Colonic mucosa (tissue), 1 donor: ENCODE measurements around a stretch of chr14.

DNA sequence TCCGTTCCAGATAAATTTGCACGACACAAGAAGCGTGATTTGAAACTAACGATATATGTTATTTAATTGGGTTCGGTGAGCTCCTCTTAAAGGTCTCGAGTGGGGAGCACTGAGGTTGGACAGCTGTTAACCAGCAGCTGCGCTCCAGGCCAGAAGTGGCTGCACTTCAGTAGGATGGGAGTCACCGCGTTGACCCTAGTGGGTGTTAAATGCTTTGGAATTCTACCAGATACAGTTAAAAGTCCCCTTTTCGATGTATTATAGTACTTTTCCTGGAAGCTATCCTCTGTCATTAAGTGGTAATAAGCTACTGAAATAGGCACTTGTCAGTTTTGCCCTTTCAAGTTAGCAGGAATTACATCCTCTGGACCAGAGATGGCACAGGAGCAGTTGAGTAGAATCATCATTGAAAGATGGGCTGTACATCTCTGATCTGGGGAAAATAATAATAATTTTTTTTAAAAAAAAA, 1.1 kb upstream of the DCAF5 start:
- PRO-cap = no peak

- PRO-cap = no peak
These were observed 43.2 kb downstream of the ERH start for GRCh38 chr14:69354865-69355308.

GRCh38 chr14:69559417-69560012, 15.2 kb downstream of the CCDC177 start:
- PRO-cap = no peak

DNA sequence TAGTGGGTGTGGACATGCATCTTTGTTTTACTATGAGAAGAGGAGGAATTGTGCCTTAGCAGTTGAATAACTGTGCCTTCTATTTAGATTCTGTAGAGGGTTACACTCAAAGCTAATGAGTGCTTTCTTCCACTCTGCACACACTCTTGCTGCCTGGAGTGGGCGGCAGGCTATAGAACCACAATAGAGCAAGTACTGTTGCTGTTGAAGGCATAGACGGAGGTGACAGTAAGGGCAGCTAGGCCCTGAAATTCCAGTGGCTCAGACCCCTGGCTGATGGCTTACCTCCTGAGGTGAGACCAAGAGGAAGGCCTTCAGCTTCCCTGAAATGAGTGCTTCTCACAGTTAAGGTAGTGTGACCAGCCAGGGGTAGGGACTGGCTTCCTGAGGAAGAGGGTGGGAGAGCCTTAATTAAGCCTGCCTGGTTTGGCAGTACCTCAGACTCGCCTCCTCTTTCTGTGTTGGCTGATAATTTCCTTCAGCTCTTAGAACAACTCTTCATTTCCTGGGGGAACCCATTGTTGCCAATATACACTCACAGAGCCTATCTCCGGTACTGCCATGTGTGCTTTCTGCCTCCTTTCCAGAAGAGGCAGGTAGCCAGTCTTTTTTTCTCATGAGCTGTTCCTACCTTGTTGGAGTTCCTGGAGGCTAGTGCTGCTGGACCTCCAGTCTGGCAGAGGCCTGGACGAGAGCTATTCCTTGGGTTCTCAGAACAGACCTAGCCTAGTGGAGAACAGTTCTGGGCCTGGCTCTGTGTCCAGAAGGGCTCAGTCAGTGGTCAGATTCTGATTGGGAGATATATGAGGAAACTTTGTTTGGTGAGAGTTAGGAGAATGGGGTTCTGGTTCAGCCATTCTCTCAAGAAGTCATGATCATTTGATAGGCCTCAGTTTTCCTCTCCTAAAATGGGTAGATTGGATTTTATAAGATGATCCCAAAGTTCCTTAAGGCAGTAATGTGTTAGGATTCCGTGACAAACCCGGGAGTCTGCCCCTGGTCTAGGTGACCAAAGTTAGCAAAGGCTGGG, 25.0 kb downstream of the SUSD6 start:
- PRO-cap = no peak

DNA sequence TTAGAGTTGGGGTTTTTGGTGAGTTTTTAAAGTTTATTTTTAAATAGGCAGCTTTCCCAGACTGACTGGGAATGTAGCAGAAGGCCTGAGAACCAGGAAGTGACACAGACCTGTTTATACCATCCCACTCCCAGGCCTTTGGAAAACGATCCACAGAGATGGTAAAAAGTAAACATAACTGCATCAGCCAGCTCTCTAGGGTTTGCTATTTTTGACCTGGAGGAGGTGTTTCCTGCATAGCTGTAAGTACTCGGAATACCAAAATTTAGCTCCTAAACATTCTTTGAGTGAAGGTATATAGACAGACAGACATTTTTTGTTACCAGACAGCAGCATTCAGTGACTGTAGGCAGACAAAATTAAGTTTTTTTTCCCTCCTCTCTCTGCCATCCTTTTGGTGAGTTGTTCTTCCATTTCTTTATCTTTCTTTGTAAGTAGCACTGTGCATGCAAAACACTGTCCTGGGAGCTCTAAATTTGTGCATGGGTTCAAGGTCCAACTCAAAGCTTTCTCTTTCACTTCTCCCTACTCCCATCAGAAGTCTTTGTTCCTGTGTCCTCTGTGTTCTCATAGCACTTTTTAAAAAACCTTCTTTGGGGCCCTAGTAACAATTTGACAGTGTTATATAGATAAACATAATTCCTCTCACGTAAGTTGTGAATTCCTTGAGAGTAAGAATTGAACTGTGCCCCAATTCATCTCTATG, 37.3 kb downstream of the SUSD6 start:
- PRO-cap = unidirectional peak, minus-strand start at position 430 of the sequence

DNA sequence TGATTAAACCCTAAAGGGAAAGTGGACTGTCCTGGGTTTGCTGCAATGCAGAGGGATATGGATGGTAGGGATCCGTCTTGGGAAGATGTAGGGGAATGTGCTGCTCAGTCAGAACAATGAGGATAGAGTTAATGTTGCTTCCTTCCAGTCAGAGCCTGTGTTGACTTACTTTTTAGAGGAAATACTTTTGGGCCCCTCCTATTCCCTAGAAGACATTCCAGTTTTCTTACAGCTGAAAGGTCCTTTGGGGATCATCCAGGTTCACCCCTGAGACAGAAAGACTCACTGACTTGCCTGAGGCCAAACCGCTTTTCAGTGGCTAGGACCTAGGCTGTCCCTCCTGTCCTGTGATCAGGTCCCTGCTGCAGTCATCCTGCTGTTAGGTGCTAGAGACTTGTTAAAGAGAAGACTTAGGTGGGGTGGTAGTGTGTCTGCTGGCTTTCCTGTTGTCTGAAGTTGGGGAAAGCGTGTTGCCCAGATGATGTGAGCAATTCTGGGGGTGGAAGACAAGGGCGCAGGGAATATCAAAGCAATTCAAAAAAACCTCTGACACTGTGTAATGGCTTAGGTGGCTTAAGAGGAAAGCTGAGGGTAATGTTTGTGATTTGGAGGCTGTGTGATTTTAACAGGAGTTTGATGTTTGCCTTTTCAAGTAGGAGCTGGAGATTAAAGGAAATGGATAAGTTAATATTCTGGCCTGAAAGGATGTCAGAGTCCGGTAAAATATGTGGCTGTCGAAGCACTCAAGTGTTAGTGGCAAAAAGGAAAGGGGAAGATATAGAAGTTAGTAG, 39.6 kb downstream of the SUSD6 start:
- PRO-cap = no peak

DNA sequence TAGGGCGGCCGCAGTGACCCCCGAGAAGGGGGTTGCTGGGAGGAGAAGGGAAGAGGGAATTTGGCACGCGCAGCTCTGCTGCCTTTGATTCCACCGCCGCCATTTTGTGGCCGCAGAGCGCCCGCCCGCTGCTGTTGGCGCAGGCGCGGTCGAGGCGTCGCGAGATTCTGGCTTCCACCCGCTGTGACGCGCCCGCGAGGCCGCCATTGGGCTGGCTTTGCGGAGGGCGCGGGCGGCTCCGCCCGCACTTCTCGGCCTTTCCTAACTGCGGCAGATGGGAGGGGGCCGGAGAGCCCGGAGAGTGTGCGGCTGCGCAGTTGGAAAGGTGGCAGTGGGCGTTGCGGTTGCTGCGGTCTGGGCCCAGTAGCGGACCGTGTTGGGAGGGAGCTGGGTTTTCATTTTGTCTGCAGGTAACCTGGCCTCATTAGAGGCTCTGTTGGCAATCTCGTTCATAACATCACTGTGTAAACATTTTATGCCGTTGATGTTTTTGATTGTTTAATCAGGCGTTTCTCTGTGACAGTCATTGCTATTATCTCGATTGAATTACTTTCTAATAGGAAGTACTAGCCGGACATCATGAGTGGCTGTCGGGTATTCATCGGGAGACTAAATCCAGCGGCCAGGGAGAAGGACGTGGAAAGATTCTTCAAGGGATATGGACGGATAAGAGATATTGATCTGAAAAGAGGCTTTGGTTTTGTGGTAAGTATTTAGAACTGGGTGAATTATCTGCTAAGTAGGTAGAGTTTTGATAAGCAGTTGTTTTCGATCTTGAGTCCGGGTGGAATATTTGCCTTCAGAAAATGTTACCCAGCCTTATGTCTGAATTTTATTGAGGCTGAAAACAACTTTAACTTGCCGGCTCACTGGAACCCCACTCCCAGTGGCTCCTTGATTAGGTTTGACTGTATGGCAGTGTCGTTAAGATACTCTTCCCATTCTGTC, 910 bp downstream of the SRSF5 start:
- PRO-cap = bidirectional peak, plus-strand start at position 206 of the sequence, minus-strand start at position 106 of the sequence; bidirectional peak, plus-strand start at position 366 of the sequence, minus-strand start at position 263 of the sequence

GRCh38 chr14:69775494-69776583, 8.9 kb downstream of the SRSF5 start:
- PRO-cap = no peak

- PRO-cap = no peak
These were observed 13.6 kb downstream of the SLC10A1 start for GRCh38 chr14:69783339-69783949.

- PRO-cap = no peak
These were observed 64.3 kb downstream of the SMOC1 start for GRCh38 chr14:69943465-69943871.

DNA sequence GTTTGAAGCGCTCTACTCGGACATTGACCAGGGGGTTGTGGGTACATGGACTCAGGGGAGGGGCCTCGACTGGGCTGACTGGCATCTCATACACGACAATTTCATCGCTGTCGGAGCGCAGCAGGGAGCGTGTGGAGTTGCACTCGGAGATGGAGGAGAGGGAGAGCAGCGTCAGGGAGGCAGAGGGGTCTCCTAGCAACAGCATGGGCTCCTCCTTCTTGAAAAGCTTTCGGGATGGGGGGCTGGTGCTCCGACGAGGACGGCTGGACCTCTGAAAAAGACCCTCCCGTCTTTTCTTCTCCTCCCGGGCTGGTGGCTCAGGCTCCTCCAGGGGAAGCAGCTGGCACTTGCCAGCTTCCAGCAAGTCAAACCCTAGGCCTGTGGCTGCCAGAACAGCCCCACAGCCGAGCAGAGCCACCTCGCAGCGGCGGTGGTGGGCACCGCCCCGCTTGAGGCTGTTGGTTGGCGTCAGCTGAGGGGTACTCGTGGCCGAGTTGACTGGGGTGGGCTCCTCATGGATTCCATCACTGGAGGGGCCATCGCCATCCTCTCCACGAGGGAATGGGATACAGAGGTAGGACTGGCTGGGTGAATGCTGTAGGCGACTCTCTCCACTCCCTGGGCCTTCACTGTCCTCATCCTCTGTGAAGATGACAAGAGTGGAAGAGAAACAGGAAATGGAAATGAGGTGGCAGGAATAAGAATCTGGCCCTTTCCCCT, 76.5 kb downstream of the MAP3K9 start:
- PRO-cap = no peak

DNA sequence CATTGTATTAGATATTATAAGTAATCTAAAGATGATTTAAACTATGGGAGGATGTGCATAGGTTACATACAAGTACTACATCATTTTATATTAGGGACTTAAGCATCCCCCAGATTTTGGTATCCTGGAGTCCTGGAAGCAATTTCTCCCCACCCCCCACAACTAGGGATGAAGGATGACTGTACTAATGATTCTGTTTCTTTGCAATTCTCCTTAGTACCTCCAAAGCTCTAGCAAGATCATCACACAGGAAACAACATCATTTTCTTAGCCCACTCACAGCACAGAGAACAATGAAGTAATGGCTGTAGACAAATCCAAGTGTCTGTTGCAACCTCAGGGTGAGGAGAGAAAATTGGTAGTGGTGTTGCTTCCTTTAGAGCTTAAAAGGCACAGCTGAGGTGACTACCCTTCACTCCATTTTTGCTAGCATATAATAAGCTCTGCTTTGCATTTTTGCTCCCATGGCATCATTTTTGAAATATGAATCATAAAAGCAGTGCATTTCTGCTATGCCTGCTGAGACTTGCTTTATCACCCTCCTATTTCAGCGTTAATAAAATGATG, 18.7 kb upstream of the PCNX1 start:
- PRO-cap = no peak

DNA sequence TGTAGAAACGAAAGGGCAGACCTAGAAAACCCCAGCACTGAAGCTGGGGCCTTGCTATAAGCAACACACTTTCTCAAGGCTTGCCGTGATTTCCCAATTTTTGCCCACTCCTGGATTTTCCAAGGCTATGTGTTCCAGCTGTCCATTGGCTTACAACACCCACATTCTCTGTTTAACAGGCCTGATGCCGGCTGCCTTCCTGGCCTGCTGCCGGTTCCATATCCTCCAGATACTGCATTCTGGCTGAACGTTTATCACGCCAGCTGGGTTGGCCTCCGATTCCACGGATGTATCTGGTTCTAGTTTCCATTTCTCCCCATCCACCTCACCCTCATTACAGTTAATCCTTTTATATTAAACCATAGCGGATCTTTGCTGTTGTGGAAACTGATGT, 2.0 kb upstream of the PCNX1 start:
- PRO-cap = no peak

DNA sequence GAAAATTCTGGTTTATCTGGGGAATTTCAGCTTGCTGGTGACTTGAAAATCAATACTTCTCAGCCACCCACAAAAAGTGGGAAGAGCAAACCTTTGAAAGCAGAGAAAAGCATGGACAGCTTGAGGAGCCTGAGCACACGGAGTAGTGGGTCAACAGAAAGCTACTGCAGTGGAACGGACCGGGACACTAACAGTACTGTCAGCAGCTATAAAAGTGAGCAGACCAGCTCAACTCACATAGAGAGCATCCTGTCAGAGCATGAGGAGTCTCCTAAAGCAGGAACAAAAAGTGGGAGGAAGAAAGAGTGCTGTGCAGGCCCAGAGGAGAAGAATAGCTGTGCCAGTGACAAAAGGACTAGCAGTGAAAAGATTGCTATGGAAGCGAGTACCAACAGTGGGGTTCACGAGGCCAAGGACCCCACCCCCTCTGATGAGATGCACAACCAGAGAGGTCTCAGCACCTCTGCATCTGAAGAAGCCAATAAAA, 70.1 kb downstream of the PCNX1 start:
- PRO-cap = no peak

GRCh38 chr14:71123353-71124005, 196.8 kb upstream of the SIPA1L1 start:
- PRO-cap = no peak

DNA sequence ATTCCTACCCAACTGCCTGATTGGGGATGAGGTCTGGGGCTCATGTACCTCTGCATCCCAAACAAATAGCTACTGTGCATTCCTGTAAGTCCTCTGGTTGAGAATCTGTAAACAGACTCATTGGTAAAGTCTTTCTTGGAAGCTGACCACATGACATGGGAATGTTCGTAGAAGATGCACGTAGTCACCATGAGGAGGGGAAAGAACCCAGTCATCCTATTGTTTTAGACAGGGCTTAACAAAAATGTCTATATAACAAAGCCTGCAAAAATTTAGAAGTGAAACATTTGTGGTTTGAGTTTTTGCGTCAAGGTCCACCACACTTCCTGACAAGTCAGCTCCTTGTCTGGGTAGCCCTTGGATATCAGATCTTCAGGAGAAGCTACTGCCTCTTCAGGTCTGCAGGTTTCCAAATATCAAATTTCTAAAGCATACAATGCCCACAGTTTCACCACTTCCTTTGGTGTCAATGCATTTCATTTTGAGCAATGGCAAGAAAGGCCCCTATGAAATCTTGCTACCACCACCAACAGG, 177.9 kb upstream of the SIPA1L1 start:
- PRO-cap = bidirectional peak, plus-strand start at position 371 of the sequence, minus-strand start at position 95 of the sequence

- PRO-cap = no peak
These were observed 13.1 kb downstream of the SIPA1L1 start for GRCh38 chr14:71333172-71334008.

DNA sequence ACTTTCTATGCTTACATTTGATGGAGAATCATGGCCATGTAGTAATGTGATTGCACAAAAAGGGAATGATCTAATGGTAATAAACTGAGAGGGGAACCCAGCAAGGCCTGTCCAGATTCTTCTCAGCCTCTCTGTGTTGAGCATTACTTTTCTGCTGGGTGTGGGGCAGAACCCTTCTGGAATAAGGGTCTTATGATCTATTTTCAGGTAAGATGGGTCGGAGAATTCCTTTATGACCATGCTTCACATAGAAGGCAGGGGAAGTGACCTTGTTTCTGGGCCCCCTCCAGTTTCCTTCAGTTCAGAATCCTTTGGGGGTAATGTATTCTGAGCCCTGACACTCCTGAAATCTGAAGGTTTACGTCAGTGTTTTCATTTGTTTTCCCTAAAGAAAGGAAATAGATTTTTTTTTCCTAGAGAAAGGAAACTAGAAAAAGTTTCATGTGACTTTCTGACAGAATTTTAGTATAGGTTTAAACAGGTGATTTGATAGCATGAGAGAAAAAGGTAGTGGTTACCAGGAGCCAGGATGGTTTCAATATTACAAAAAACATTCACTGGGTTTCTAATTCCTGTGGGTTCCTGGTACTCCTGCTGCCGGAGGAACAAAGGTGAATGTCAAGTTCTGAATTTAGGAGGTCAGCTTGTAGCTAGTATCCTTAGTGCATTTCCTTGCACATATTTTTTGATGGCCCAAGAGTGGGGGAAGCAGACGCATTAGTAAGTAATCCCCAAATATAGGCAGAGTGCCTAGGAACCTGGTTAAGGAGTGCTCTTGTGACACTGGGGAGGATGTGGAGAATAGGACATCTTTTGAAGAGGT, 29.1 kb downstream of the SIPA1L1 start:
- PRO-cap = no peak

GRCh38 chr14:71418800-71419302, 98.6 kb downstream of the SIPA1L1 start:
- PRO-cap = no peak

DNA sequence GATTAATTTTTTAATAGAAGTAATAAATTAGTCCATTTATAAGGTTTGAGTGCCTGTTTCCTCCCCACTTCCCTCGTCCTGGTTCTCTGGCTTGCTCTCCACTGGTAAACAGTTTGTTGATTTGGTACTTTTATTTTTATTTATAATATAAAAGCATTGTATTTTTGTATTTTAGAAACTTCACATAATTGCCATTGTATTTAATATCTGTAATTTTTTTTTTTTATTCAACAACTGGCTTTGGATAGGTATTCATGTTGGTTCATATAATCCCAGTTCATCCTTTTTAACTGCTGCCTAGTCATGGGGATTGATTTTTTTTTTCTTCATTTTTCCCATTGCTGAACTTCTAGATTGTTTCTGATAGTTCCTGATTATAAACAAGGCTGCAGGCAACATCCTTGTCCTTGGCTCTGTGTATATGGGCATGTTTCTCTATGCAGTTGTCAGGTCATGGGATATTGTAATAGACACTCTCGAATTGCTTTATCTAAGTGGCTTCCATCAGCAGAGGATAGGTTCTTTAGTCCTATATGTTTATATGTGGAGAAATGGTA, 109.0 kb downstream of the SIPA1L1 start:
- PRO-cap = no peak